ENCODE results near the genes VTI1B, RDH11 and RDH12.

DNA sequence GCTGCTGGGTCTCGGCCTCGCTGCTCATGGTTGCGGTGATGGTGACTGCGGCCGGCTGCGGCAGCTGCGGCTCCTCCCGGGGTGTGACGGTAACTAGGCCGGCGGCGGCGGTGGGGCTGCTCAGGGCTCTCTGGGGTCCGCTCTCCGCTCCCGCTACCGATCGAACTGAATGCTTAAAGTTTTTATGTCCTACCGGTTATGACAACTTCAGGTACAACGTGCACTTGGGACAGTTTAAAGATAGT is 472.5 kb upstream of the CCDC196 start:
- PRO-cap = unidirectional peak, minus-strand start at position 168 of the sequence
- RAMPAGE, long total RNA, 4 experiments = no peak in any of the 4 experiments

DNA sequence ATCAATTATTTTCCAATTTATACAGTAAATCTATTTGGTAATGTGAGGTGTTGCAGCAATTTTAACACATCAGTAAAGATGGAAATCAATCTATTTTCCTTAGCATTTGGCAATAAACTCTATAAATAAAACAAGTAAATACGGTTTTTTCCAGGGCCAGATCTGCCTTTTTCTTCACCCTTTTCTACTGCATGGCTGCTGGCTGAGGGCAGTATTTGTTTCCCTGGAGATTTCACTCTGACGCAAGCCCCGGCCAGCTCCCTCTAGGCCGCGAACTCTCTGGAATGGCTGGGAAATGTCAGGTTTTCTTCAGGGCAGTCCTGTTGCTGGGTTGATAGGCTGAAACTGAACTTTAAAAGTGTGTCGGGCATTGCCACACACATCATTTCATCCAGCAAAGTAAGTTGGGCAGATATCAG is 205.2 kb upstream of the CCDC196 start:
- PRO-cap = no peak
- RAMPAGE, long total RNA, 4 experiments = no peak in any of the 4 experiments

DNA sequence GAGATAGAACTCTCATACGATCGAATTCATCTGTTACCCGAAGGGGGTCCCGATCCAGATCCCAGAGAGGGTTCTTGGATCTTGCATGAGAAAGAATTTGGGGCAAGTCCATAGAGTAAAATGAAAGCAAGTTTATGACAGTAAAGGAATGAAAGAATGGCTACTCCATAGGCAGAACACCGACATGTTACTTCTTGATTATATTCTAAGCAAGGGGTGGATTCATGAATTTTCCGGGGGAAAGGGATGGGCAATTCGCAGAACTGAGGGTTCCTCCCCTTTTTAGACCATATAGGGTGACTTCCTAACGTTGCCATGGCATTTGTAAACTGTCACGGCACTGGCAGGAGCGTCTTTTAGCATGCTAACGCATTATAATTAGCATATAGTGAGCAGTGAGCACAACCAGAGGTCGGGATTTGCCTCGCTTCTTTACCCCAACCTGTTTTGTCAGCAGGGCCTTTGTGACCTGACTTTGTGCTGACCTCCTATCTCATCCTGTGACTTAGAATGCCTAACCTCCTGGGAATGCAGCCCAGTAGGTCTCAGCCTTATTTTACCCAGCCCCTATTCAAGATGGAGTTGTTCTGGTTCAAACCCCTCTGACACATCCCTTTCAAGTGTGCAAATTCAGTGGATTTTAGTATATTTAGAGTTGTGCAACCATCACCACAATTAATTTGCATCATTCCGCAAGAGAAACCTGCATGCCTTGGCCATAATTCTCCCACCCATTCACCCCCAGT is 27.2 kb downstream of the PALS1 start:
- PRO-cap = no peak
- RAMPAGE, long total RNA, 4 experiments = no peak in any of the 4 experiments

DNA sequence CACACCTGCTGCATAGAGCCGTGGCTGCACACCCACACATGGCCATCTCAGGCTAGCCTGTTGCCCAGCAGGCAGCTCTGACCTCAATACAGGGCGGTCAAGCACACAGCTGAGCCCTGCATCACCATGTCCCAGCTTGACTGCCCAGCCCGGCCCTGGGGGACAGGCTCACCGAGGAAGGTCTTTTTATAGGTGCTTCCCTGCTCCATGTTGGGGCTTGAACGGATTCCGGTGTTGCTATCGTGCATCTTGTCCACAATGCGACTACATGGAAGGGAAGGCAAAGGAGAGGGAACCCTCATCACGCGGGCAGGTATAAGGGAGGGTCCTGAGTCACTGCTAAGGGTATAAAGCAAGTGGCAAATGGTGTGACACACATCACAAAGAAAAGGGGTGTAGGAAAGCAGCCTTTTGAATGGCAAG is 19.0 kb downstream of the PLEK2 start:
- PRO-cap = no peak
- RAMPAGE, long total RNA, 4 experiments = no peak in any of the 4 experiments

DNA sequence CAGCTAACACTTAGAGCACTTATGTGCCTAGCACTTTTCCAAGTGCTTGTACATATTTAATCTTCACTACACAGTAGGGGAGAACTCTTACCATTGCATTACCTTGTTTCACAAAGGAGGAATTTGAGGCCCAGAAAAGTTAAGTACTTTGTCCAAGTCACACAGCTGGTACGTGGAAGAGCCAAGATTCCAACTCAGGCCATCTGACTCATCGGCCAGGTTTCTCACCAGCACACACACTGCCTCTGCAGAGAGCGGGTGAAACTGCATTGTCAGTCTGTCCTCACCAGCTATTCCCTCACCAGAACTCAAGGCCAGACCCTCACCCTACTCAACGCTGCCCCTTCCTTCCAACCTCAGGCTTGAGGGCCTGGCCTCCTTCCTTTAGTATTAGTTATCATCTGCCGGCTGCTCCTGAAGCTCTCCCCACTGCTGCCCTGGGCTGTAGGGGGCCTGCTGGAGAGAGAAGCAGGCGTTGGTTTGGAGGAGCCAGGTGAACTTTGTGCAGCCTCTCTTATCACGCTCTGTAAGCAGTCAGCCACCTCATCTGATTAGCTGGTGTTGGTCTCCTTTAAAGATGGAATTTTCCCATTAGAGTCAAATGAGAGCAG is 16.5 kb upstream of the PLEK2 start:
- PRO-cap = no peak
- RAMPAGE, long total RNA, 4 experiments = no peak in any of the 4 experiments

- PRO-cap = no peak
- RAMPAGE, long total RNA, 4 experiments = no peak in any of the 4 experiments
Observed at GRCh38 chr14:67510894-67511300, 22.2 kb upstream of the PLEKHH1 start.

GRCh38 chr14:67566863-67567485 is 33.1 kb downstream of the PIGH start:
- PRO-cap = unidirectional peak, minus-strand start at chr14:67567139
- RAMPAGE, long total RNA, 4 experiments = no peak in any of the 4 experiments

- PRO-cap = bidirectional peak, plus-strand start at chr14:67674953, minus-strand start at chr14:67674632
- RAMPAGE, long total RNA, 4 experiments = start-site peak on the minus strand in 4 of 4 experiments, at chr14:67674571-67674646 at its widest, 1,539 to 7,723 reads per replicate
Observed at GRCh38 chr14:67674504-67675343, at the start of gene VTI1B. VTI1B (minus strand) TSS chr14:67674632.

DNA sequence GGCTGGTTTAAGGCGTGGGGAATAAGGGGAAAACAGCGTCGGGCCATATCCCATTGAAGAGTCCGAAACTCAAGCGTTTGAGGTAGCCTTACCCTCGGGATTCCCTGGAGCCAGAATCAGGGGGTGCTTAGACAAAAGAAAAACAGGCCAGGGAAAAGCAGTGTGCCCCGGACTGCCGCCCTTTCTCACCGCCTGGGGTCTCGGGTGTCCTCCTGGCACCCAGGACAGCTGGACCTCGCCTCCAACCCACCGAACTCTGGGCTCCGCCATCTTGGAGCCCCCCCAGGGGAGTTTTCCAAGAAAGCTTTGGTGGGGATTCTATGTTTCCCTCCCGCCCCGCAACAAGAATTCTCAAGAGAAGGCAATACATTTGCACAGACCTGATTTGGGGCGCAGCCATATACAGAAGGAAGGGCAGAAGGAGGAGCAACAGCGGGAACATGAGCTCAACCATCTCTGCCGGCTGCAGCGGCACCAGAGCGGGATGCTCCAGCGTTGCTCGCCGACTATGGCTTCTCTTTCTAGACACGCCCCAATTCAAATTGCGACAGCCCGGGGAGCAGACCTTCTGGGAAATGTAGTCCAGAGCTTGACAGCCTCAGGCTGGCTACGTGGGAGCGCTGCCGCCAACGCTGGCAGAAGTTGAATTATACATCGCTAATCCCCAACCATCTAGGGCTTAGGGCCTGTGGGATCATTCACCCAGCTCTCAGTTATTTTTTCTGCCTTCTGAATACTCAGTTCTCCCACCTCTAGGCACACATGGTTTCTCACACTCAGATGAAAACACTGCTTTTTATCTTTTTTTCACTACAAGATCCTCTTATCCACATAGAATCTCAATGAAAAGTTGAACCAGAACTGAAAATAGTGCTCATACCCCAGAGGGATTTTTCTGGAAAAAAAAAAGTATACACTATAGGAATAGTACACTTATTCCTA is at the start of gene RDH11:
TSS of gene RDH11 (minus strand) at position 515 of the 942 bp plus-strand sequence.
- PRO-cap = unidirectional peak, minus-strand start at position 510 of the sequence
- RAMPAGE, long total RNA, 4 experiments = start-site peak on the minus strand in 1 of 4 experiments, centred at position 493 of the sequence, 254 reads per replicate

- PRO-cap = no peak
- RAMPAGE, long total RNA, 4 experiments = no peak in any of the 4 experiments
Observed at GRCh38 chr14:67701662-67701946, at the start of gene RDH12. RDH12 (plus strand) TSS chr14:67701886.

DNA sequence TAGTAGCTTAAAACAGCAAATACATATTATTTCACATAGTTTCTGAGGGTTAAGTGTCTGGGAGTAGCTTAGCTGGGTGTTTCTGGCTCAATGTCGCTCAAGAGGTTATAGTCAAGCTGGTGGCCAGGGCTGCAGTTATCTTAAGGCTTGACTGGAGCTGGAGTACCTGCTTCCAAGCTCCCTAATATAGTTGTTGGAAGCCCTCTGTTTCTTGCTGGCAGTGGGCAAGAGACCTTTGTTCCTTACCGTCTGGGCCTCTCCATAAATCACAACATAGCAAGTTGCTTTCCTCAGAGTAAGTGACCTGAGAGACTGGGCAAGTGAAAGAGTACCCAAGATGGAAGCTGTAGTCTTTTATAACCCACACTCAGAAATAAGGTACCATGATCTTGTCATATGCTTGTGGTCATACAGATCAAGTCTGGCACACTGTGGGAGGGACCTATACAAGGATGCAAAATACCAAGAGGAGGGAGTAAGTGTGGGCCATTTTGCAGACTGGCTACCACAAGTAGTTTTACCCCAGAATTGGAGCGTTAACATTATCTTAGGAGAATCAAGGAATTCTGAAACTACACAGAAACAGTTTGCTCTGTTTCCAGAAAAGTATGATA is 66.8 kb downstream of the RAD51B start:
- PRO-cap = no peak
- RAMPAGE, long total RNA, 4 experiments = no peak in any of the 4 experiments

DNA sequence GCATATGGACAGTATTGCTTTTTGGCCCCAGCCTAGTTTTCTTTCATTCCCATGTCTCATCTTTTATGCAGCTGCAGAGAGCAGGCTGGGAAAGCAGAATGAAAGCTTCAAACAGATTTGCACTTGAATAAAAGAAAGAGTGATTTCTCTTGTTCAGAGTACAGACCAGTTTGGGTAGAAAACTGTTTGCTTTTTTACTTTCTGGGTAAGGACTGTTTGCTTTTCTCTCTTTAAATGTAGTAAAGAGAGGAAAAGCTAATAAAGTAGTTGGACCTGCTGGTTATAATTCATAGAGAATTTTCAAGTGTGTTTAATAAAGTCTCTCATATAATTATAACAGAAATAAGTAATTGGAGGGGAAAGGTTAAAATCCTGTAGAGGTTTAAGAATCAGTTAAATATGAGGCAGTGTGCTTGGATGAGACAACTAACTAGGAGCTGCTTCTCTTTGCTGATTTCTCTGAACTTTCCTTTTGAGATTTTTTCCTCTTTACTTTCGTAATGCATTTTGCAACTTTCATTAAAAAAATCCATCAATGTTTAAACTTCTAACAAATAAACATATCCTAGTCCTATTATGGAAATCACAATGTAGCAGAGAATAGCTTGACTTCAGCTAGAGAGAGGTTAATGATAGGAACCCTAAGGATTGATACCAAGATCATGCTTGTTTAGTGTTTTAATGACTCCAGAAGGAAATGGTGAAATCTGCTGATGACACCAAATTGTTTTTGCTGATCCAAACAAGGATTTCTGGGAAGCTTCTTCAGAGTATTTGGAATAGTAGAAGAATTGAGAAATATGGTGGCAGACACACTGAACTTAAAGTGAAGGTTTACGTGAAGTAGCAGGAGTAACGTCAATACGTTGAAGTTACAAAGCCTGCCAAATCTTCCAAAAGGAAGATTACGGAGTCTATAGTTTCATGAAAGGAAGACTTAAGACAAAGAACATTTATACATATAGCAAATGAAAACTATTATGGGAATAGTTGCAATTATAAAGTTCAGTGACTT is 122.5 kb downstream of the RAD51B start:
- PRO-cap = no peak
- RAMPAGE, long total RNA, 4 experiments = no peak in any of the 4 experiments

DNA sequence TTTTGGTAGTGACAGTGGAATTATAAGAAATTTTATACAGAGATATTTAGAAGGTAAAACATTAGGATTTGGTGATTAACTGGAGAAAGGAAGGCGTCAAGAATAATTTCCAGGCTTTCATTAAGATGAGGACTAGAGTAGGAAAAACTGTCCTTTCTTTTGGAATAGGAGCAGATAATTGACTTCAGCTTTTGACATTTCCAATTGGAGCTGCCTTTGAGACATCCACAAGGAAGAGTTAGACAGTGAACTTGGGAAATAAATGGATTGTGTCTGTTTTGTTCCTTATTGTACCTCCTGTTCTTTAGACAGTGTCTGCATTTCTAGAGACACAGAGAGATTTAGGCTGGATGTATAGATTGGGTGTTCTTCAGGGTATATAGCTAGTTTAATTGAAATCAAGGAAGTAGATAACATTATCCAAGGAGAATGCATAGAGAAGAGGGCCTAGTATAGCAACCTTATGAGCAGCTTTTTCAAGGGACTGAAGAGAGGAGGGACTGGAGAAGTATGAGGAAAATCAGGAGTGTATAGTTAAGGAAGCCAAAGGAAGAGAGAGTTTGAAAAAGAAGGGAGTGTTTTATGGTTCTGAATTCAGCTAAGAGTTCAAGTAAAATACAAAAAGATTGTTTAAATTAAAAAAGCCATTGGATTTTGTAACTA is 265.5 kb downstream of the RAD51B start:
- PRO-cap = no peak
- RAMPAGE, long total RNA, 4 experiments = no peak in any of the 4 experiments

DNA sequence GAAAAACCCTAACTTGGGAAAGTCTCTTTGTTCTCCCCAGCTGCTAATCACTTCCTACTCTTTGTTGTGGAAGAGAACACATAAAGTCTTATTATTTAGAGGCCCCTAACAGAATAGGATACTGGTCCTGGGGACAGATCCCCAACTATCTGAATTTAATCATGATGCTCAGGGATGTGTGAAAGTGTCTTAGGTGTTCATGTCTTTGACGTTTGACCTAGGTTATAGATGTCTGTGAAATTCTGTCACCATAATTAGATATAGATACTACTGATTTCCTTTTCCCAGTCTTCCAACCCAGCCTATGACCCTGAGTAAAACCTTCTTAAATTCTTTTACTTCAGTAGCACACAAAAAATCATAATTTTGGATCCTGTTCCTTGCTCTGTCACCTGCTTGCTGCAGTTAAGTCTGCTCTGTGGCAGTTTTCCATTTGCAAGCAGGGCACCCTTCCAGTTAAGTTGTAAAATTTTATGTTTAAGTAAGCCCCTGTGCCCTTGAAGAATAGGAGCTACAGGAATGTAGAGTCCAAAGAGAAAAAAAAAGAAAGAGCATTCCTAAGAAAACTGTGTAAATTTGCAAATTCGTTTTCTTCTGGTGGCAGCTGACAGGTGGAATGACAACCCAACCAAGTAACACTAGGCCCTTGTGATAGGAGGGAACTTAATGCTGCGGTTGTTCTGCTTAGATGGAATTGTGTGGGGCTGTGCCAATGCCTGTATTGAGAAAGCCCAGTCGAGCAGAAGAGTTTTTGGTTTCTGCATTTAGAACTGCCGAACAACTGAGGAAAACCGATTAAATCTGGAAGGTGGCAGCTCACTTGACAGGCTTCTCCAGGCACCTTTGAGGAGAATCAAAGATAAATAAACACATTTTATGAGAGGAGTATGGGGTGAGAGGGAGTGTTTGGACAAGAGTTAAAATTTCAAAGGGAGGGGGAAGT is 279.8 kb downstream of the RAD51B start:
- PRO-cap = no peak
- RAMPAGE, long total RNA, 4 experiments = no peak in any of the 4 experiments

- PRO-cap = no peak
- RAMPAGE, long total RNA, 4 experiments = no peak in any of the 4 experiments
Observed at GRCh38 chr14:68141778-68142168, 322.2 kb downstream of the RAD51B start.

DNA sequence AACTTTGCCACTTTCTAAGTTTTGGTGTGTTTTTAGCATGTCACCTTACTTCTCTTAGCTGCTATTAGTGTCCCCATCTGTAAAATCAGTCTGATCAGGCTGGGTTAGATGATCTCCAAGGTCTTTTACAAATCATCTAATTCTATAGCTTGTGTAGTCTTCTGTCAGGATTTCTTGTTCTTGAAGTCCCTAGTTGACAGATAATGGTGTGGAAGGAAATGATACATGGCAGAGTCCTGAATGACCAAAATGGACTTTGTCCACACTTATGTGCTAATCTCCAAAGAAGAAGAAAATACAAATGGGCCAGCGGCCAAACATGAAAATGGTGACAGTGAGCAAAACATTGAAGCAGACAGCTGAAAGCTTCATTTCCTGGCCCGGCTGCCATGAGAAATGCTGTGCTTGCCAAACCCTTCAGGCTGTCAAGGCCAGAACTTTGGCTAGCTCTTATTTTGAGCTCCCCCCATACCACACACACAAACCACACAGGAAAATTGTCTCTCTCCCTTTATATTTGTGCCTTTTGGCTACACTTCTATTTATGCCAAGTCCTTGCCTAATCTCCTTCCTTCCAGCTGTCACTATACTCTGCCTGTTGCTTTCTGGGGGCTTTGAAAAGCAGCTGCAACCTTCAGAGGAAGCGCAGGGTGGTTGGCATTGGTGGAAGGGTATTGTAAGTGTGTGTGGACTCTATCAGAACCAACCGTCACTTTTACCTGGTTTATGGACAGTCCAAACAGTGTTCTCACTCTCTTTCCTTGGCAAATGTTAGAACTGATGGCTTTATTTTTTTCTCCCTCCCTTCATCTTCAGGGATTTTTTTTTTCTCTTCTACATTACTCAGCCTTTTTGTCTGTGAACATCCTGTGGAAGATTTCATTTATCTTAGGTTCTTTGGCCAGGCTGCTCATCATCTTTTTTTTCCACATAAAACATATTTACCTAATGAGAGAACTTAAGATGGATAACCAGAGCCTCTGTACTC is 323.8 kb downstream of the RAD51B start:
- PRO-cap = no peak
- RAMPAGE, long total RNA, 4 experiments = no peak in any of the 4 experiments

GRCh38 chr14:68293312-68293965 is 473.9 kb downstream of the RAD51B start:
- PRO-cap = no peak
- RAMPAGE, long total RNA, 4 experiments = no peak in any of the 4 experiments

DNA sequence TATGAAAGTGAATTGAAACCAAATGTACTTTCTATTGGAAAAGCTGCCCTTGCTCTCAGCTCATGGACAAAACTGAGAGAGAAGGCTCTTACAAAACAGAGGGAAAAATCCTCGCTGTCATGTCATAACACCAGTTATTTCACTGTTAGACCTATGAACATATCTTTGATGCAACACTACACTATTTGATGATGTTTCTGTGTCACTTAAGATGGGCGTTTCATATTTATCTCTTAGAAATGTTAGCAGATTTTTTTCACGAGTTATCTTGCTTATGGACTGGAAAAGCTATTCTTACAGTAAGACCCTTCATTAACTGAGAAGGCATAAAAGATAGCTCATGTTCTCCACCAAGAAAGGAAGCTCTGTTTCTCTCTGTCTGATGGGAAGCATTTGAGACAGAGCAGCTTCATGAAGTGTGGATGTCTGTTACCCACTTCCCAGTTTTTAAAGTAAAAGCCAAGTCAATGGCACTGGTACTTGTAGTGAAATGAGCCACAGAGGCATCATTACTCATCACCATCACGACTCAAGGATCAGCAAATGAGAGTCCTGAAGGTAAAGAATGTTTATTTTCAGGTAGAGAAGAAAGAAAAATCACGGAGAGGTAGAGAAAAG is 483.9 kb downstream of the ZFP36L1 start:
- PRO-cap = no peak
- RAMPAGE, long total RNA, 4 experiments = no peak in any of the 4 experiments

DNA sequence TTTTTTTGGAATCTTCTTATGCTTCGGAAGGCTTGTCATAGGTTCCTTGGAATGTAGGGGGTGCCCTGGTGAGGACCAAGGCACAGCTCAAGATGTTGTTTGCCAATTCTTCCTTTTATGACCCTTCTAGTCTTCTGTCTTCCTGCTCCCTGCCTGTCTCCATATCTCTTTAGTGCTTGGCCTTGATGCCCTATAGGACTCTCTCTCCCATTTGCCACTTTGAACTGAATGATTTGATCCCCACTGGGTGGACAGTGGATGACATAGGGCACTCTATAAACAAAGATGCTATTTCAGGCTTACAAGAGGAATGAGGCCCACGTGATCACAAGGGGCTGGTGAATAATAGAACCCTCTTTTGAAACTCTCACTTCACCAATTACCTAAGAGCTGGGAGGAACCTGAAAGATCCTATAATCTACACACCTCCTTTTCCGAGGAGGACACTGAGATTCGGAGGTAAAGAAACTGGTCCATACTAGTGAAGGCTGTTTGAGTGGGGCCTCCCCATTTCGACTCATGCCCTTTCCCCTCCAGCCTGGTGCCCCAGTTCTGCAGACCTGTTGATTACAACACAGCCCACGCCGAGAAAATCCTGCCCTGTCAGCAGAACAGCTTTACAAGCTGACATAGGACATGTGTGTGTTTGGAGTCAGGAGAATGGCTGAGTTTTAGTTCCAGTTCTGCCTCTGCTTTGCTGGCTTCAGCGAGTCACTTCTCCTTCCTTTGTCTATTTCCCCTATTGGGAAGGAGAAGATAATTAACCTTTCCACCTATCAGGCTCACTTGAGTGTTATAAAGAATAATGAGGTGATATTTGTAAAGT is 400.4 kb downstream of the ZFP36L1 start:
- PRO-cap = unidirectional peak, plus-strand start at position 674 of the sequence
- RAMPAGE, long total RNA, 4 experiments = no peak in any of the 4 experiments

GRCh38 chr14:68543920-68544923 is 248.6 kb downstream of the ZFP36L1 start:
- PRO-cap = bidirectional peak, plus-strand start at chr14:68544299, minus-strand start at chr14:68544325
- RAMPAGE, long total RNA, 4 experiments = no peak in any of the 4 experiments